ENCODE results near the gene ENDOD1.

GRCh38 chr11:94880337-94880977 is 92.9 kb downstream of the CWC15 start:
- PRO-cap, 10 experiments: no peak in any of the 10 experiments

DNA sequence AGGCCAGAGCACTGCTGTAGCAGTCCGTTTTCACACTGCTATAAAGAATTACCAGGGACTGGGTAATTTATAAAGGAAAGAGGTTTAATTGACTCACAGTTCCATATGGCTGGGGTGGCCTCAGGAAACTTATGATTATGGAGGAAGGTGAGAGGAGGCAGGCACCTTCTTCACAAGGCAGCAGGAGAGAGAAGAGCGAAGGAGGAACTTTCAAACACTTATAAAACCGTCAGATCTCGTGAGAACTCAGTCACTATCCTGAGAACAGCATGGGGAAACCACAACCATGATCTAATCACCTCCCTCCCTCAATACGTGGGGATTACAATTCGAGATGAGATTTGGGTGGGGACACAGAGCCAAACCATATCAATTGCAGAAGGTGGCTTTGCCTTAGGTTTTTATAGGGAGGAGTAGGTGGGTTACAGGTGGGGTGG is 48.0 kb downstream of the CWC15 start:
- PRO-cap, 10 experiments: no peak in any of the 10 experiments

DNA sequence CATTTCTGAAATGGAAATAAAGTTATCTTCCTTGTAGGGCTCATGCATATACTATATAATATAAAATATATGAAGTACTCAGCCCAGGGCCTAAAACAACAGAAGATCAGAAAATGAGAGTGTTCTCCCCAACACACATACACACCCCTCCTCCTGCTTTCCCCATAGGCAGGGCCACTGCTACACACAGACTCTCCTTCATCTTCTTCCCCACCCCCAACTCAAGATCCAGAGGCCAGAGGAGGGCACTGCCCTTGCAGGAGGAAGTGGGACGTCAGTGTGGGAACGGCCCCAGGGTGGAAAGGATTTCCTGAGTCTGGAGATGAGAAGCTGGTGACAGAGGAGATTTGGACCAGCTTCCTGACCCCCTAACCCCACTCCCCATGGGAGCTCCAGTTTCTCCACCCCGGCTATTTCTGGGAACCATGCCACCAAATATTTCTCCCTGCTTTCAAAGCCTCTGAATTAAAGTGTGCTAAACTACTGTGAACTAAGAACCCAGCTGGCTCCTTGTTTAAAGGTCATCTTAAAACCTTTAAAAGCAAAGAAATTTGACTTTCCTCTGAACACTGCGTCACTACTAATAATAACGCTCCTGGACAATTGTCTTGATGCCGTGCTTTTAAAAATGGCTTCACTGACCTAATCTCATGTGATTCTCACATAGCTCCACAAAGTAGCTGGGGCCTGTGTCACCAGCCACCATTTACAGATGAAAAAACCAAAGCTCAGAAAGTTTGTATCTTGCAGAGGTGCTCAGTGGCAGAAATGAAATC is 46.6 kb downstream of the CWC15 start:
- PRO-cap, 10 experiments: no peak in any of the 10 experiments

- PRO-cap, 10 experiments: no peak in any of the 10 experiments
Observed at GRCh38 chr11:95037744-95038065, 12.6 kb downstream of the KDM4E start.

GRCh38 chr11:95067306-95068321 is 895 bp downstream of the SRSF8 start:
- PRO-cap, 10 experiments: peak in 10 of 10 experiments; most common plus-strand start chr11:95067548 (in 6); most common minus-strand start chr11:95067450 (in 7)

GRCh38 chr11:95089327-95089996 is at the start of gene ENDOD1:
Gene ENDOD1 (plus strand): TSS chr11:95089846.
- PRO-cap, 10 experiments: peak in 10 of 10 experiments; most common plus-strand start chr11:95089871 (in 10); most common minus-strand start chr11:95089678 (in 5)

GRCh38 chr11:95231523-95232150 is 635 bp upstream of the SESN3 start:
- PRO-cap, 10 experiments: peak in 8 of 10 experiments; most common plus-strand start chr11:95231585 (in 4)

DNA sequence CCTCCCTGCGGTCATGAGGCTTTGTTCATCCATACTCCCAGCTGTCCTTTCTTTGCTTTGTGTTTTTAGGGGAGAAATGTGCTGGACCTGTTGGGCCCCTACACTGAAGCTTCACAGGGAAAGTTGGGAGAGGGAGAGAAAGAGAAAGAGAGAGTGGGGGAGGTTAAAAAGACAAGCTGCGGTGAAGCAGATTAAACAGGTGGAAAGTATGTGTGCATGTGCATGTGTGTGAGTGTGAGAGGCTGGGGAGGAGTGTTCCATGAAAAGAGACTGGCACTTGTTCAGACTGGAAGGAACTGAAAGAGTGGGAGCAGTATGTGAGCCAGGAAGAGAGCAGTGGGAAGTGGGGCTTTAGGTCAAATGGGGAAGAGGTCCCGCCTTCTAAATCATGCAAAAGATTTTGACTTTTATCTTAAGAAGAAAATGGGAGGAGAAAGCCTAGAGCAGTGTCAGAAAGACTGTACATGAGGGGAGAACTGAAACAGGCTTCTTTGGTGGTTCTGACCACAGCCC is 17.9 kb upstream of the SESN3 start:
- PRO-cap, 10 experiments: no peak in any of the 10 experiments

DNA sequence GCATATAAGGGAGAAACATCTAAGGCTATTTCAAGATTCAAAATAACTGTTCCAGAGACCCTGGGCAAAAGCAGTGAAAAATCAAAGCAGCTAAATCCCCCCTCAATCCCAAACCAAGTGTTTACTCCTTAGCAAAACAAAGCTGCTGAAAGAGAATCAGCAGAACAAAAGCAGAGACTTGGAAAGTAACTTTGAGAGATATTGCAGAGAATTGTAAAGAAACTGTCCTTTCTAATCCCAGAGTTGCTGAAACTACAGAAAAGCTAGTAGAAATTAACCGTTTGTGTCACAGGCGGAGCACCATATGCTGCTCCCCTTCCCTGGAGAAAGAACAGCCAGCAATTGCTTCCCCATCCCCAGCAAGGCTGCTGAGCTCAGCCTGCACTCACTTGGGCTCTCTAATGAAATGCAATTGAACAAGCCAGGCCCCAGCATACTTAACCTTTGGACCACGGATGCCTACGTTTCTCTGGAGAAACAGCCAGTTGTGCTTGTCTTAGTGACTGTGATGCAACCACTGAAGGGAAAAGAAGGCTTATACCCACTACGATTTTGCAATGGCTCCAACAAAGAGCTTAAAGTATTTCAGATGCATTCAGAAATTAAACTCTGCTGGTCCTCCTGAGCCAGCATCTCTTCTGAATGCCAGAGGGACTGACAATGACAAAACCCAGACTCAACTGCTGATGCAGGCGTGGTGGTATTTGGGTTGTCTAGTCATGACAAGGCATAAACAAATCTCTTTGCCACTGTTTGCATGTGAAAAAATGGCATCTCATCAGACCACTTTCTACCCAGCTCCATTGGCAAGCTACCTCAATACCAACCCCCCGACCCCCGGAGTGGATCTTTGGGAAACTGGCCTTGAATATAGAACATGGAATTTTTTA is 51.3 kb upstream of the SESN3 start:
- PRO-cap, 10 experiments: no peak in any of the 10 experiments

GRCh38 chr11:95680456-95681082 is 109.0 kb downstream of the FAM76B start:
- PRO-cap, 10 experiments: peak in 2 of 10 experiments; most common minus-strand start chr11:95680693 (in 2)

DNA sequence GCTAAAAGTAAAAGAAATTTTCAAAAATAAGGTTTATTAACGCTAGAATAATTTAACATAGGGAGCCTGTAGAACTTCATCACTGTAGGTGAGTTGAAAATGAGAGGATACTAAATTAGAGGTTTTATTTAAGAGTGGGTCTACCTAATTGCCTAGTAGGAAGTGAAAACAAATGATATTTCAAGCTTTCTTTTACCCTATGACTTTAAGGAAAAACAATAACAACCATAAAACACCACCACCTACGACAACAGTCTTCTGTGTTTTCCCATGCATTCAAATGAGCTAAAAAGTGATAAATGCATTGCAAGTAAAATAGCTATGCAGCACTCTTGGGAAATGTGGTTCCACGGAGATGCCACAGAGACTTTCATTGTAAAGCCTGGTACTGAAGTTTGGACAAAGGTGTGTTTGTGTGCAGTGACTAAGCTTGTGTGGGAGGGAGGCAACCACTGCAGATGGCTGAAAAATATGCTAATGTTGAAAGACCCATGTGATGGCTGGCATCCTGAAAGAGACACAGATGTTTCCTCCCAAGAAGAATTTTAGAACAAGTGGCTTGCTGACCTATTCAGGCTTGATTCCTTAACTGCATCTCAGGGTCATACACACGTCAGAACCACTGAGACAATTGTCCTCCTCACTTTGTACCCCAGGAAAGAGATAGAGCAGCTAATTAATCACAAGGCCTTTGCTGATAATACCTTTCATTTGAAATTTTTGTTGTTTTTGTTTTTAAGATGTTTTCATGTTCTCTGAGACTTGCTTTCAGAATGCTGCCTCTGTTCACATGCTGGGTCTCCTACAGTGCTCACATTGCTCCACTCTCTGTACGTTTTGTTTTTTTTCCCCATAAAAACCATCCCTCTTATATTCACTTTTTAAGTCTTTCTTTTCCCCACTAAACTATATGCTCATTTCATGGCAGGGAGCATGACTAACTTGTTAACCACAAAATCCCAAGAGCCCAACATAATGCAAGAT is 73.8 kb downstream of the FAM76B start:
- PRO-cap, 10 experiments: no peak in any of the 10 experiments

DNA sequence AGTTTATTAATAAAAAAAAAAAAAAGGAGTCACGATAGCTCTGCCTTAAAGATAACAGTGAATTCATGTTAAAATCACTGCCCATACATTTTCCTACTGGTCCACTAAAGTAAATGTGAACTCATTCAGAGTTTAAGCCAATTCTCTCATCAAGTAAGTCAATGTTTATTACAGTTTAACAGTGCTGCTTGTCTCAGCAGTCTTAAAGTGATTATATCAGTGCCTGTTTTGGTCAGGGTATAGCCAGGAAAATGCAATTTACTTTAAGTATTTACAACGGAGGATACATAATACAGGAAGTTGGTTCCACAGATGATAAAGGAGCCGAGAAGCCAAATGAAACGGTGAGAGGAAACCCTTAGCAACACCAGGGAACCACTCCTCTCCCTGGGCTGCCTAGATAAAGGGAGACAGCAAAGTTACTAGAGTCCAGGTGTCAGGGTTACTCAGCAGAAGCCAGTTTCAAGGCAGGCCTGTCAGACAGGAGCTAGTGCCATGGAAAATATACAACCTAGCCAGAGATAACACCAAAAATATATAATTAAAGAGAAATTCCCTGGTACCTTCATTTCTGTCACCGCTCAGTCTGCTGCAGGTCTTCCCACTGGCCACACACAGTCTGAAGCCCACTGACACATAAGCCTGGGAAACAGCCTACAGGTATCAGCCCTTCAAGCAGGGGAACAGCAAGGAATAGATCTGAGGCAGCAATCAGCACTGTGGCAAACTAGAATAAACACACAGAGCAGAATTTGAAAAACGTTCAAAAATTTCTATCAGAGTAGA is 55.5 kb downstream of the FAM76B start:
- PRO-cap, 10 experiments: peak in 1 of 10 experiments; most common plus-strand start position 335 of the sequence (in 1)

DNA sequence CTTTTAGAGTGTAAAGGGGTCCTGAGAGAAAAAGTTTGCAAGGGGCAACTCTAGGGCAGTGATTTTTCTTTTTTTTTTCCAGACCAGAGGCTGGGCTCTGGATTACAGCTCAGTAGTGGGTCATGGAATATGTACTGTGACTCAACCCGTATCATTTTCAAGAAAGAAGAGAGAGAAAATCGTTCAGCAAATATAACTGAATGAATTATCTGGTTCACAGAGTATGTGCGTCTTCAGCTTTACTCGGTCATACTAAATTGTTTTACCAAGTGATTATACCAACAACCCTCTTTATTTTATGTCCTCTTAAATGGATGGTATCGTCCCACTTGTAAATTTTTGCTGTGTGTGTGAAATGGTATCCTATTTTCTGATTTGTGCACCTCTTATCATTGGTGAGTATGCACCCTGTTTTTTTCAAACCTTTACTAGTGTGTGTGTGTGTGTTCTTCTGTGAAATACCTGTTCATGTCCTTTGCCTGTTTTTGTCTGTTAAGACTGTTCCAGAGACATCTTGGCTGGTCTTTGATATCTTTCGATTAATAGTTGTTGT is 3.9 kb downstream of the CEP57 start:
- PRO-cap, 10 experiments: no peak in any of the 10 experiments

- PRO-cap, 10 experiments: no peak in any of the 10 experiments
Observed at GRCh38 chr11:95875114-95876161, 48.5 kb downstream of the MTMR2 start.

DNA sequence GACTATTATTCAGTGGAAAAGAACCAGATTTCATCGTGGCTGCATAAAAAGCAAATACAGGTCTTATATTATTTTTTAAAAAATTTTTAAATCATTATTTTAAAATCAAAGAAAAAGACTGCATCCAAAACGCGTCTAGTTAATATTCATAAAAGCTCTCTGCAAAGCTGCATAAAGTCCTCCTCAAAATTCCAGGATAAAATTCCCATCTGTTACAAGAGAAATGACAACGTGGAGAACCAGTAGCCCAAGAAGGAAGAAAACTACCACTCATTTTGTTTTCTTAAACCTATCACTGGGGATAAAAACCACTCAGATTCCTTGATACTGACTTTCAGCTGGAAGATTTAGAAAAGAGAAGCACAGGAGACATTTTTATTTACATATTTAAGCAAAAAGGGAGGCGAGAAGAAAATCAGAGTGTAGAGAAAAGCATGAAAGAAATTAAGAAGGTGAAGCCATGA is 922 bp downstream of the MTMR2 start:
- PRO-cap, 10 experiments: peak in 1 of 10 experiments; most common plus-strand start position 330 of the sequence (in 1)

- PRO-cap, 10 experiments: no peak in any of the 10 experiments
Observed at GRCh38 chr11:96000794-96001442, 77.0 kb upstream of the MTMR2 start.

DNA sequence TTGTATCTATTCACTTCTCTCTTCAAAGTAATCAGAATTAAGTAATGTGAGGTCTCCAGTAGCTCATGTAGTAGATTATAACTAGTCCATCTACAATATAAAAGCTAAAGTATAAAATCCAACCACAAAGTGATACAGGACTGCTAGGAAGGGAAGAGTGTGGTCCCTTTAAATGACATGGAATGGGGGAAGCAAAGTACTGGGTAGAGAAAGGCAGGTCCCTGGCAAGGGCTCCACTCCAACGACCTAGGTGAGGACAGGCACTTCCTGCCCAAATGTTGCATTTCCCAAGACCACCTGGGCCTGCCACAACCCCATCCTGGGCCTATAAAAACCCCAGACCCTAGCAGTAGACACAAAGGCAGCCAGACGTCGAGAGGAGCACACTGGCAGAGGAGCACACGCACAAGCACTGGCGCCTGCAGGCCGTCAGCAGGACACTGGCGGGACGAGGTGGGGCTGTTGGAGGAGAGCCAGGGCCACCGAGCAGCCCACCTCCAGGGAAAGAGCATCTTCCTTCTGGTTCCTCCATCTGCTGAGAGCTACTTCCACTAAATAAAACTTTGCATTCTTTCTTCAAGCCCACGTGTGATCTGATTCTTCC is 89.5 kb upstream of the MTMR2 start:
- PRO-cap, 10 experiments: no peak in any of the 10 experiments

- PRO-cap, 10 experiments: no peak in any of the 10 experiments
Observed at GRCh38 chr11:96057338-96057778, 133.5 kb upstream of the MTMR2 start.

DNA sequence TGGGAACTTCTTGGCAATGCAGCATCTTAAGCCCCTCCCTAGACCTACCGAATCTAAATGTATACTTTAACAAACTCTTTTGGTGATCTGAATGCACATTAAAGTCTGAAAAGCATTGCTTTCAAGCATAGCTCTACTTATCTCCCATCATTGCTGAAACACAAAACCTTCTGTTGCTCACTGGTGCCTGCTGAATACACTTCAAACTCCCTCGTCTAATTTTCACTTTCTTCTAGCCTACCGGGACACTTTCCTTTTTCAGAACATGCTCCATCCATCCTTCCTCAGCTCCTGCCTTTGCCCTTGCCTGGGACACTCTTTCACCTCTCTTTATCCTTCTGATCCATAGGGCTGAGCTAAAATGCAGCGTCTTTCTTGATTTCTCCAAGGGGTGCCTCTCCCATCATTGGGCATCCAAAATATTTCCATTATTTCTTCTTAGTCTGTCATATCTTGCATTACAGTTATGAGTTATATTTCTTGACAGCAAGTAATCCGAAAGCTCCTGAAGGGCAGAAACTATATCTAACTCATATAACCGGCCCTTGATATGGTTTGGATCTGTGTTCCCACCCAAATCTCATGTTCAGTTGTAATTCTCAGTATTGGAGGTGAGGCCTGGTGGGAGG is 192.0 kb downstream of the MAML2 start:
- PRO-cap, 10 experiments: no peak in any of the 10 experiments

- PRO-cap, 10 experiments: no peak in any of the 10 experiments
Observed at GRCh38 chr11:96302392-96302930, 40.5 kb downstream of the MAML2 start.